Bronchus fibroblast of lung (primary cell): ENCODE data around the genes ADGRE2 and OR10H3.

GRCh38 chr19:14563791-14564711 is 7.8 kb downstream of the NDUFB7 start:
- RAMPAGE, long total RNA, result no peak

- RAMPAGE, long total RNA, result no peak
These were observed 5.0 kb upstream of the CLEC17A start for GRCh38 chr19:14577700-14578464.

DNA sequence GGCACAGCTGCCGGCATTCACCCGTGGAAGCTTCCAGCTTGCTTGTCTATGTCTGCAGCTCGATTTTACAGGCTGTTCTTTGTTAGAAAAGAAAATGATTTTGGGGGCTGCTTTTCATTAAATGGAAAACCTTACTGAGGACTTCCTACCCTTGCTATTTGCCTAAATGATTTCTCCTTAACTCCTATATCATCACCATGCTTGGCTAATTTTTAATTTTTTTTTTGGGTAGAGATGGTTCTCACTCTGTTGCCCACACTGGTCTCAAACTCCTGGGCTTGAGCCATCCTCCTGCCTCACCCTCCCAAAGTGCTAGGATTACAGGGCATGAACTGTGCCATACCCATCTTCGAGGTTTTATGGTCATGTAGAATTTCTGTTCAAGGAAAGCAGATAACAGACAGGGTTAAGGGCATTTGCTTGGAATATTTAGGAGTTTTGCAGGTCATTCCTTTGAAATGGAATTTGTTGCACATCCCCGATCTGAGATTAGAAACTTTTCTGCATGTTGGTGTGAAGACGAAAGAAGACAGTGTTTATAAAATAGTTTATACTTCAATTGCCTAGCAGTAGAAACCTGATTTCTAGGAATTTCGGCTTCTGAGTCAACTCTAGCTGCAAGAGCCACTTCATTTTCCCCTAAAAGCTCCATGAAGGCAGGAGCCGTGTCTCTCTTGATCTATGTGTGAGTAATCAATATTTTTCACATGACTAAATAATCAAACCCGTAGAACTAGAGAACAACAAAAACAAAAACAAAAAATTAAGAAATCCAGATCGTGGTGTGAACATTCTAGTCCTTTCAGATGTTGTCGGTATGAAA is 43.1 kb downstream of the ADGRE2 start:
- RAMPAGE, long total RNA, result no peak

DNA sequence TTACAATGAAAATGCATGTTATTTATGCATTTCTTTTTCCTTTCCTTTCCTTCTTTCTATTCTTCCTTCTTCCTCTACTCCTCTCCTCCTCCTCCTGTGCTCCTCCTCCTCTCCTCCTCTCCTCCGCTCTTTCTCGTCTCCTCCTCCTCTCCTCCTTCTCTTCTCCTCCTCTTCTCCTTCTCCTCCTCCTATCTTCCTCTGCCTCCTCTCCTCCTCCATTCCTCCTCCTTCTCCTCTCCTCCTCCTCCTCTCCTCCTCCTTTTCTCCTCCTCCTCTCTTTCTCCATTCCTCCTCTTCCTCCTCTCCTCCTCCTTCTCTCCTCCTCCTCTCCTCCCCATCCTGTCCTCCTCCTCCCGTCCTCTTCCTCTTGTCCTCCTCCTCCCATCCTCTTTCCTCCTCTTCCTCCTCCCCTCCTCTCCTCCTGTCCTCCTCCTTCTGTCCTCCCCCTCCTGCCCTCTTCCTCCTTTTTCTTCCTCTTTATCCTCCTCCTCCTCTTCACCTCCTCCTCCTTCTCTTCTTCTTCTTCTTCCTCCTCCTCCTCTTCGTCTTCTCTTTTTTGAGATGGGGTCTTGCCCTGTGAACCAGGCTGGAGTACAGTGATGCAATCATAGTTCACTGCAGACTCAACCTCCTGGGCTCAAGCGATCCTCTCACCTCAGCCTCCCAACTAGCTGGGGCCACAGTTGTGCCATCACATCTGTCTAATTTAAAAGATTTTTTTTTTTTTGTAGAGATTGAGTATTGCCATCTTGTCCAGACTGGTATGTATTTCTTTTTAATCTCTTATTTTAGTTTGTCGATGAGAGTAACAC is 14.6 kb downstream of the ADGRE2 start:
- RAMPAGE, long total RNA, result no peak

DNA sequence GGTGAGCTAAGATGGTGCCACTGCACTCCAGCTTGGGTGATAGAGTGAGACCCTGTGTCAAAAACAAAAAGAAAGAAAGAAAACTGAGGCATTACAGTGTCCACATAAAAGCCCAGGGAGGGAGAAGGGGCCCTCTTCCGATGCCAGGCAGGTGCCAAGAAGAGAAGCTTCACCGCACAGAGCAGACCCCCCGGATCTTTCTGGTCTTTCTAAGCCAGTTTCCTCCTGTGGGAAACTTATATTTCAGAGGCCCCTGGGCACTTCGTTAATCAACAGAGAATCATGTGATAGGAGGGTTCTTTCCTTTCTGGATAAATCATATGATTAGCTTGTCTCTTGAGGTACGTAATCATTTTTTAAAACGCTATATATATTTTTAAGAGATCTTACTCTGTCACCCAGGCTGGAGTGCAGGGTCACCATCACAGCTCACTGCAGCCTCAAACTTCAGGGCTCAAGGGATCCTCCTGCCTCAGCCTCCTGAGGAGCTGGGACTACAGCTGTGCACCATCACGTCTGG is at the start of gene ADGRE2:
ADGRE2 (minus strand) TSS at position 211 of the 520 bp plus-strand sequence.
- RAMPAGE, long total RNA, result no peak

DNA sequence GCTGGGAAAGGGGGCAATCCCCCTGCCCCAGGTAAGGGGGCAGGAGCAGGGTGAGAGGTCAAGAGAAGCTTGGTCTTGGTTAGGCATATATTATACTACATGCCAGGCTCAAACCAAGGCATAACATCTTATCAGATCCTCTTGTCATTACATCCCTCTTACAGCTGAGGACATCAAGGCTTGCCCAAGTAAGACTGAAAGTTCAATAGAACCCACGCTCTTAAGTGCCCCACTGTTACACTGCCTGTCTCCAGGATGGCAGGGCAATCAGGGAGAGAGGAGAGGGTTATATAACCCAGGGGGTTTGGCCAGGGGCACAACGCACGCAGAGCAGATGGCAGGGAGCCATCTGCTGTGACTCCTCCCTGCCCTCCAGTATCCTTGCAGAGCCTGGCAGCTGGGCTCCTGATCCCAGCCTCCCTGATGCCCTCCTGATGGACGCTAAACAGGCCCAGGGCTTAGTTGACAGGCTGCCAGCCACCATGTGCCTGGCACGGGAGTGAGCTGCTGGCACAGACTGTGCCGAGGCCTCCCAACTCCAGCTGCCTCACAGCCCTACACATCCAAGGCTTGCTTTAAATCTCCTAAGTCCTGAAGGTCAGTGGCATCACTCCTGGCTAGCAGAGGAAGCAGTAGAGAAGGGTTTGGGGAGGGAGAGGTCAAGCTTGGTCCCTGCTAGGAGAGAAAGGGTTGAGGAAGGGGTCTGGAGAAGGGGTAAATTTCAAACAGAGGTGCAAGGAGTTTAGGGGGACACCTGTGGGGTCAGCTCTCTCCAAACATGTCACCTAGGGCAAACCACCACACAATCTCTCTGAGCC is 1.7 kb downstream of the ILVBL start:
- RAMPAGE, long total RNA, result no peak

GRCh38 chr19:15199366-15200602 is 1.0 kb downstream of the NOTCH3 start:
- RAMPAGE, long total RNA, result no peak

DNA sequence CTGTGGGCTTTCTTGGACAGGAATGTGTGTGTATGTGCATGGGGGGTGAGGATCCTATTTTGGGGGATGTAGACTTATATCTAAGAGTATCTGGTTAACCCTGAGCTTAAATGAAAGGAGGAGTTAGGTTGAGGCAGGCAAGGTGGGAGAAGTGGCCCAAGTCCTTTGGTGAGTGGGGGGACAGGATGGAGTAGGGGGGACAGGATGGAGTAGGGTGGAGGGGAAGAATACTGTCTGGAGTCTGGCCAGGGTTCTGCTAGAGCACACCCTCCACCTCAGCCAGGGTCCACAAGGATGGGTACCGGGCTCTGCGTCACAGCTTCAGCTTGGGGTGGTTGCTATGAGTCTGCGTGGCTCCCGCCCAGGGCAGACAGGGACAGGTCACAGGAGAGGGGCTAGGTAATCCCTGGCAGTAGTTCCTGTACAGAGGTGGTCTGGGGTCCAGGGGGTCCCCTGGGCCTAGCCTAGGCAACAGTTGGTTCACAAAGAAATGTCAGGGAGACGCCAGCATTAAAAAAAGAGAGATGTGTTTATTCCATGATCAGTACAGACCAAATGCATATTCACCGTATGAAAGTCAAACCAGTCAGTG is 4.2 kb upstream of the EPHX3 start:
- RAMPAGE, long total RNA, result no peak

DNA sequence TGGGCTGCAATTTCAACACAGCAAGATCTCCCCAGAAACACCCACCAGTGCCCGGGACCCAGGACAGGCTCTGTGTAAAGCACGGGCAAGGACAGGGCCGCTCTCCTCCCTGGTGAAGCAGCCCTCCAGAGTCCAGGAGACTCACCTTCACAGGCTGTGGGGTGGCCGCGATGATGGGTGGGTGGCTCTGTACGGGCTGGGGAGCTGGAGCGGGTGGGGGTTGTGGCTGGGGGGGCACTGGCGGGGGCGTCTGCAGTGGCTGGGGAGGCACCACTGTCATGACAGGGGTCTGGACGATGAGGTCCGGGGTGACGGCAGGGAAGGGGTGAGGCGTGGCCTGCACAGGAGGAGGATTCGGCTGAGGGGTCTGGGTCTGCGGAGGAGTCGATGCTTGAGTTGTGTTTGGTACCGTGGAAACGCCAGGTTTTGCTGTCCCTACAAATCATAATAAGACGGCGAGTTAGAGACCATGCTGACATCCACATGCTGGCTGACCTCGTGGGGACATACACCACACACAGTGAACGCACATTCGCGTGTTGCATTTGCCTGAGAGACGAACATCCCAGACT is 33.0 kb upstream of the EPHX3 start:
- RAMPAGE, long total RNA, result no peak

- RAMPAGE, long total RNA, result no peak
These were observed 41.5 kb downstream of the BRD4 start for GRCh38 chr19:15290766-15291272.

DNA sequence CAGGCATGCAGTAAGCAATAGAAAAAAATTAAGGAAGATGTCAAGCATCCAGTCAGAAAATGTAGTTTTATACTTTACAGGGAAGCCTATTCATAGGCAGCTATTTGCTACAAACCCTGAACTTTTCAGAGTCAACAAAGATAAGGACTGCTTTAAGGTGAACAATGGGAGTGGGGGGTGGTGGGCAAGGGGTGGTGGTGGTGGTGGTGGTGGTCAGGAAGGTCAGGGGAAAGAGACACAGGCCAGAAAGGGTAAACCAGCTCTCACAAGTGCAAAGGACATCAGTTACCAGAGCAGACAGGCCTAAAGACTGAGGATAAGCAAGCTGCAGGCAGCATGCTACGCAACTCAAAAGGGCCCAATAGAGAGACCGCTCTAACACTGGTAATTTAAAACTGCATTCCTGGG is 14.9 kb downstream of the BRD4 start:
- RAMPAGE, long total RNA, result no peak

DNA sequence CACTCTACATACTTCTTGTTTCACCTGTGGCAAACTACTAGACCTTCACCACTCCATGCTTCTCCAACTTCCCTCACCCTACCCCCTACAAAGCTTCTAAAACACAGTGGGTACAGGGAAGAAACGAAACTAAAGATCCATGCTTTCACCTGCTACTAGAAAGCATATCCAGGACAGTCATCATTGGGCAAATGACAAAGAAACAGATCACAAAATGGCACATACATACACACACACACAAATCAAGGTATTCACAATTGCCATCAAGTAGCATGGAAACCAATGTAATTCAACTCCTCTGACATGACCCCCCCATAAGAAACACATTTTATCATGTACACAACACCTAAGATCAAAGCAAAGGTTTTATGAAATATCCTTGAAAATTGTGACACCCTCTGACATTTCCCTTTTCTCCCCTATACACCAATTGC is 10.5 kb downstream of the BRD4 start:
- RAMPAGE, long total RNA, result no peak

DNA sequence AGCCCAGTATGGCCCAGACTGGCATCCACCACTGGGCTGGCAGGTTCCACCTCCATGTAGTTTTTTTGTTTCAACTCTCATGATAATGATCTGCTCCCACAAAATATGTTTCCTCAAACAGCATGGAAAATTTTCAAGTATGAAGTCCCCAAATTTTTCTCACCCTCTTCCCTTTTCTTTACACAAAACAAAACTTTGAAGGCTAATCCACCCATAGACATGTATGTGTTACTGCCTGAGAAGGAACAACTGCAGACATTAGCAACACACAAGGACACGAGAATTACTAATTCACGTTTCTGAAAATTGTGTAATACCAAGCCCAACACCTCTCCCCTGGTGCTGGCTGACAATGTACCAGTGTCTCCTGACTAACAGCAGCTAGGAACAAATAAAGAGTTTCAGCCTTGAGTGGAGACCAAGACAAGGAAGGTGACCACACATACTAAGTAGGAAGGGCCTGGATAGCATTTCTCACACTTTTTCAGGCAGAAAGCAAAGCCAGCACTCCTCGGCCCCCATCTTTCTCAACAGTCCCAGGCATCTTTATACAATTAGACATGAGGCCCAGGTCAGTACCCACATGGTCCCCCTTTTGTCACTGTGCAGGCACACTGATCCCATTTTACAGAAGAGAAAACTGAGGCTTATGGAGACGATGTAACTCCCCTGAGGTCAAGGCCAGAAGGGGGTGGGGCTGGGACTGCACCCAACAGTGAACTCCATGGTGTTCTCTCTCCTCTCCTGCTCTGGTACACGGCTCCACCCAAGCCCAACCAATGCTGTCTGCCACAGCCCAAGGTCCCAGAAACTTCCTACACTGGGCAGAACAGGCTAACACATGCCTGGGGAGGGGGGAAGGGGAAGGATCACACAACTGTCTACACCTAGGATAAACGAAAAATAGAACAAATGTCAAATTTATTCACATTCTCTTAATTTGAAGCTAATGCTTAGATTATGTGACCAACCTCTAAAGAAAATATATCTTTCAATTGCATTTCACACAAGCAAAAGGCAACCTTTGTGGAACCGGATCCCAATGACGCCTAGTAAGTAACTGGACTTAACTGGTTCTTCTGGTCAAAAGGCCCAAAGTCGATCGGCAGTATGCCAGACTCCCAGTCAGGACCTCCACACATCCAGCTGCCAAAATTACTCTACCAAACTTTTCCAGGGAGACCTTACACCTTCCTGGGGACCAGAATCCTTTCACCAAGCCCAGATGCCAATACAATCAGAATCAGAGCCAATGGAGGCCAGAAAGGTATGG is 8.5 kb downstream of the BRD4 start:
- RAMPAGE, long total RNA, result no peak

DNA sequence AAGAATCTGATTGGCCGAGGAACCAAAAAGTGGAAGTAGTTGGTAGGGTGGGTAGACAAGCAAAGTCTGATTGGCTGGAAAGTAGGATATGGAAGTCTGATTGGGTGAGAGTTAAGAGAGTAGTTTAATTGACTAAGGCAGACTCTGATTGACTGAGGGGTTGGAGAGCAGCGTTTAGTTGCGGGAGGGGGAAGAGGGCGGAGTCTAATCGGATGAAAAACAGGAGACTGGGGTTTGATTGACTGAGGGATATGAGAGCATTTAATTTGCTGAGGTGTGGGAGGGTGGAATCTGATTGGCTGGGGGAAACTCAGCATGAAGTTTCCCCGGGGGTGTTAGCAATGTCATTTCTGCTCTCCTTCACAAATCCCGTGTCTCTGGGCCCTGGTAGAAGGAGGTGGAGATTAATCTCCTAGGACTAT is 9.3 kb upstream of the CYP4F22 start:
- RAMPAGE, long total RNA, result no peak

- RAMPAGE, long total RNA, result no peak
These were observed 6.0 kb upstream of the CYP4F12 start for GRCh38 chr19:15666901-15667191.

GRCh38 chr19:15737650-15738099 is at the start of gene OR10H3:
TSS of gene OR10H3 (plus strand) at chr19:15737985.
- RAMPAGE, long total RNA, result no peak

- RAMPAGE, long total RNA, result no peak
These were observed 7.6 kb upstream of the OR10H5 start for GRCh38 chr19:15779799-15780367.

- RAMPAGE, long total RNA, result no peak
These were observed 15.2 kb upstream of the OR10H1 start for GRCh38 chr19:15830385-15831272.

DNA sequence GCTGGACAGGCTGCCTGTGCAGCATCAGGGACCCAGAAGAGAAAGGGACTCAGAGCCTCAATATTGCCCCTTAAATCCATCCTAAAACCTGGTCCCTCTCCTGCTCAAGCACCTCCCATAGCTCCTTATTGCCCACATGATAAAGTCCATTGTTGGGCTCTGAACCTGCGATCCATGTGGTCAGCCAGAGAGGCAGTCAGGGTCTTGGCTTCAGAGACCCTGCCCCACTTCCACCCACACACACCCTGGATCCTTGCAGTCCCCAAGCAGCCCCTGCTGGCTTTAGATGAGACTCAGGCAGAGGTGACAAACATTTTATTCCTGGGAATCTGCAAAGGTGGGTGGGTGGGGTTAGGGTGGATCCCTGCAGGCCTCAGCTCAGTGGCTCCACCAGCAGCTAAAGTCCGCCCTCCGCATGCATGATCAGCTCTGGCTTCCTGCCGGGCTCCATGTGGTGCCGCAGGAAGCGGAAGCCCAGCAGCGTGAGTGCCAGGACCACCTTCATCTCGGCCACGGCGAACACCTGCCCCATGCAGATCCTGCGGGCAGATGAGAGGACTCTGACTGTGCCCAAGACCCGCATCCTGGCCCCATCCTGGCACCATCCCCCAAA is 26.5 kb downstream of the CYP4F2 start:
- RAMPAGE, long total RNA, result no peak

DNA sequence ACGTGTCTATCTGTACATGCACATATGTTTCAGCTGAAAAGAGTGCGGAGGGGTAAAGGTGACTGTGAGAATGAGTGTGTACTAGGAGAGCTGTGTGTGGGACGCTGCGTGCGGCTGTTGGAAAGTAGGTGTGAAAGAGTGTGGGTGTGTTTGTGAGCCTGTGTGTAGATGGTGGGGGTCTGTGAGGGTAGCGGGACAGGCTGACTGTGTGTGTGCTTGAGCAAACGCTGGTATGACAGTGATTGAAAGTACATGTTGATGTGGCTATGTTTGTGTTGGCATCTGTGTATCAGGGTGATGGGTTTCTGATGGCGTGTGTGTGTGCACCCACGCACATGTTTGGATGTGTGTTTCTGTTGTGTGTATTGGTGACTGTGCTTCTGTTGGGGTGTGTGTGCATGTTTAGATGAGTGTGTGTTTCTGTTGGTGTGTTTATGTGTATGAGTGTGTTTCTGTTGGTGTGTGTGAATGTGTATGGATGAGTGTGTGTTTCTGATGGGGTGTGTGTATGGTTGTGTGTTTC is 7.4 kb upstream of the TPM4 start:
- RAMPAGE, long total RNA, result no peak